HEK293 (cell line): Measurements from ENCODE around the gene MBTD1.

DNA sequence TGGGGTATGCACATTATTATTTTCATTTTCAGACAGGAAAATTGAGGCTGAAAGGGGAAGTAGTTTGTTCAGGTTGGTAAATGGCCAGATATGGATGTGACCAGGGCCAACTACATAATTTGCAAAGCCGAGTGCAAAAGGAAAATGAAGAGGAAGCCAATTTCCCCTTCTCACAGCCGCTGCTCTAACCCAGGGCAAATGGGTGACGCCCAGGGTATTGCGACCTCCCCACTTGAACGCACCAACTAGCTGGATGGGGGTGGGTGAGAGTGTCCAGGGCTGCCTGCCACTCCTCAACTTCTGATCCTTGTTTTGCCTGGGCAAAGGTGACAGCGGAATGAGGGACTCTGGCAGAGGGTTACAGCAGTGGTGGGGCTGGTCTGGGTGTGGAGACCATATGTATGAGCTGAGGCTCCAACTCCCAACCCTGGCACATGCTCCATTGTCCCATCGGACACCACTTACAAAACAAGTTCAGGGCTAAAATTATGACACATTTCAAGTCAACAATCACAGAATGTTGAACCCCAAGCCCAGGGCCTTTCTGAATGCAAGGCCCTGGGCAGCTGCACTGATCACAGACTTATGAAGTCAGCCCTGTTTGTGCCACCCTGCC is 1.7 kb downstream of the ANKRD40CL start:
- PRO-cap: no peak
- RRBS, 2 experiments: no CpG with 5 or more reads among the region's 7 CpGs

- PRO-cap: no peak
- RRBS, 2 experiments: no CpG with 5 or more reads among the region's 8 CpGs
Observed at GRCh38 chr17:50855735-50856489, 10.2 kb downstream of the TOB1 start.

- PRO-cap: no peak
- RRBS, 2 experiments: no CpG with 5 or more reads among the region's 8 CpGs
Observed at GRCh38 chr17:50913891-50914379, 47.8 kb upstream of the TOB1 start.

DNA sequence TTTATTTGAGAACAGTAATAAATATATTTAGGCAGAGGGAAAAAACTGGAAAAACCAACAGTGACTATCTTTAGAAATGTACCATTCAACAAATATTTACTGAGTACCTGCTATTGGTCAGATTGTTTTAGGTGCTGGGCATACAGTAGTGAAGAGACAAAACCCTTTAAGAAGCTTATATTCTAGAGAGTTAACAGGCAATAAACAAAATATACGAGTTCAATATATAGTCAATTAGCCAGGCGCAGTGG is 69.6 kb upstream of the TOB1 start:
- PRO-cap: no peak
- RRBS, 2 experiments: no CpG with 5 or more reads among the region's 2 CpGs

DNA sequence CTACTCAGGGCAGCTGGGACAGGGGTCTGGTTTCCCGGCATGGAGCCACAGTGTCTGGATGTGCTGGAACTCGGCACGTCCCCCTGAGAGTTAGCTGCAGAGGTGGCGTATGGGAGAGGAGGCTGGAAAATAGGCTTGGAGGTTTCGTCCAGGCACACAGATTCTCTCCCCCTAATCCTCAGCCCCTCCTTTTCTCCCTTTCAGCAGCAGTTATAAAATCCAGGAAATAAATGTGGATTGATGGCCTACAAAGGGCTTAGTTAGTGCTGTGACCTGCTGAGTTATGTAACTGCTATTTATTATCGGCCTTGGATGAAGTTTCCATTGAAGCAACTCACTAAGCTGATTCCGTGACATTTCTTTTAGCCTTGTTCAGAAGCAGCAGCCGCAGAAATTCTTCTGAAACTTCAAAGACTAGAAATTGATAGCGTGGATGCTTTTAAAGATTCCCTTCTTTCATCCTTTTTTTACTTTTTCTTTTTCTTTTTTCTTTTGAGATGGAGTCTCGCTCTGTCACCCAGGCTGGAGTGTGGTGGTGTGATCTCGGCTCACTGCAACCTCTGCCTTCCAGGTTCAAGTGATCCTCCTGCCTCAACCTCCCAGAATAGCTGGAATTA is 89.7 kb upstream of the TOB1 start:
- PRO-cap: no peak
- RRBS, 2 experiments: no CpG with 5 or more reads among the region's 11 CpGs

- PRO-cap: no peak
Observed at GRCh38 chr17:51006048-51006287, 114.7 kb downstream of the SPAG9 start.

GRCh38 chr17:51036043-51036727 is 84.5 kb downstream of the SPAG9 start:
- PRO-cap: no peak
- RRBS, 2 experiments: no CpG with 5 or more reads among the region's 3 CpGs

GRCh38 chr17:51081878-51082269 is 38.8 kb downstream of the SPAG9 start:
- PRO-cap: no peak
- RRBS, 2 experiments: no CpG with 5 or more reads among the region's 3 CpGs

- PRO-cap: no peak
- RRBS, 2 experiments: no CpG with 5 or more reads among the region's 6 CpGs
Observed at GRCh38 chr17:51197565-51198567, 31.7 kb downstream of the NME2 start.

DNA sequence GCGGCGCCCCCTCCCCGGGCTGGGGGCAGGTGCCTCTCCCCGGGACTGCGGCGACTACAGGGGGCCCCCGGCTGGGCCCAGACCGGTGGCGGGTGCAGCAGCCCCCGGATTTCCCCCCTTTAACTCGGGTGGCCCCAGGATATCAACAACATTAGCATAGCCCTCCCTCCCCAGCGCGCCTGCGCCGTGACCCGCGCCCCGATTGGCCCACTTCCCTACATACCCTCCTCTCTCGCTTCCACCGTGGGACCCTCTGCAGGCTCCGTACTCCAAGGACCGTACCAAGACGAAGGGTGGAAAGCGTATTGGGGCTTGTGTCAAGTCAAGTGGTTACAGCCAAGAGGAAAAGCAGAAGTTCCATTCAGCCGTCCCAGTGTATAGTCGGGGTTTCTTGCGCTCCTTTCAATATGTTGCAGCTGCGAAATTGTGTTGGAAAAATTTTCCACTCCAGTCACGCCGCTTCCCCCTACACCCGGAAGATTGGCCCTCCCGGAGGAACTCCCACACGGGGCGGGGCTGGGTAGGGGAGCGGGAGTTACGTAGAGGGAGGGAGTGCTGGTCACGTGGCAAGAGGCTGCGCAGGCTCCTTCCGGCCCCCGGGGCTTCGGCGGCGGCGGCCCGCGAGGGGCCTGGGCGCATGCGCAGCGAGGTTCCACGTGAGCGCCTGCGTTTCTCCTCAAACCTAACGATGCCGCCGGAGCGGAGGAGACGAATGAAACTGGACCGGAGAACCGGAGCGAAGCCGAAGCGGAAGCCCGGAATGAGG is at the start of gene MBTD1:
Gene MBTD1, minus strand, starts transcription at position 153 of the 766 bp plus-strand sequence.
- PRO-cap: bidirectional peak, plus-strand start at position 679 of the sequence, minus-strand start at position 126 of the sequence
- RRBS, 2 experiments: 0 to 4% methylated on average over 12 to 18 of the region's 63 CpGs

GRCh38 chr17:52612201-52612633 is 453.7 kb upstream of the CA10 start:
- PRO-cap: no peak
- RRBS, 2 experiments: no CpG with 5 or more reads among the region's 2 CpGs

DNA sequence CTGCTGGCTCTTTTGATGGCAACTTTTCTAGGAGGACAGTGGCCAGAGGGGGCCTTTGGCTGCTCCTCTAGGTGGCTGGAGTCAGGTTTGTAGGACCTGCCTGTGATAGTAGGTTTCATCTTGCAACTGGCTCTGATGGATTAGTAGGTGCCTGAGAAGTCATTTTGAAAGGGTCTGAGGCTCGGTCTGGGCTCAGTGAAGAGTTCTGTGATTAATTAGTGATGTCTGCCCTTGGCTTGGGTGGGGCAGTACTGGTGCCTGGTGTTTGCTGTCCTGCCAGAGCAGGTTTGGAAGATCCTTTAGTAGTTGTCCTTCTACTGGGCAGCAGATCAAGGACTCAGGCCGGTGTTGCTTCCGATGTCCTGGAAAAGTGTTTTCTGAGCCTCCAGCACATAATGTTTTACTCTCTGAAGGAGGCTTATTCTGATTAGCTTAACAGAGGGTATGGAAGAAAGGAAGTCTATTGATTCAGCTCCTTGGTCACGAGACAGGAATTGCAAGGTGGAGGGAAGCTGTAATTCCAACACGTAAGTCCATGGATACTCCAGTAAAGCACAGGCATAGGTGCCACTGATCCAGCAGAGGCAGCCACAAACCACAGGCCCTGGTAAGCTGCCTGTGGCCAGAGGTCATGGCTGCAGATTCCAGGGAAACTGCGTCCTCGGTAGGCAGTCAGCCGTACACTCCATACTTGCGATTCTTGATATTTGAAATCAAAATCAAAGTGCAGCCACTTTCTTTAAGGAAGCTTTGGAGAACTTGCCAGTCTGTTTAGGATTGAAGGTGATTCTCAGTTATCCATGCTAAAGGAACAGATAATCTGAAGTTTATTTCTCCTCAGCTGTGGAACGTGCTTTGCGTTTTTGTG is 18.6 kb downstream of the HLF start:
- PRO-cap: no peak
- RRBS, 2 experiments: no CpG with 5 or more reads among the region's 11 CpGs

GRCh38 chr17:55416744-55417121 is 4.9 kb downstream of the MMD start:
- PRO-cap: no peak
- RRBS, 2 experiments: no CpG with 5 or more reads among the region's 2 CpGs

- PRO-cap: no peak
- RRBS, 2 experiments: no CpG with 5 or more reads among the region's 9 CpGs
Observed at GRCh38 chr17:55422856-55423659, 1.4 kb upstream of the MMD start.

DNA sequence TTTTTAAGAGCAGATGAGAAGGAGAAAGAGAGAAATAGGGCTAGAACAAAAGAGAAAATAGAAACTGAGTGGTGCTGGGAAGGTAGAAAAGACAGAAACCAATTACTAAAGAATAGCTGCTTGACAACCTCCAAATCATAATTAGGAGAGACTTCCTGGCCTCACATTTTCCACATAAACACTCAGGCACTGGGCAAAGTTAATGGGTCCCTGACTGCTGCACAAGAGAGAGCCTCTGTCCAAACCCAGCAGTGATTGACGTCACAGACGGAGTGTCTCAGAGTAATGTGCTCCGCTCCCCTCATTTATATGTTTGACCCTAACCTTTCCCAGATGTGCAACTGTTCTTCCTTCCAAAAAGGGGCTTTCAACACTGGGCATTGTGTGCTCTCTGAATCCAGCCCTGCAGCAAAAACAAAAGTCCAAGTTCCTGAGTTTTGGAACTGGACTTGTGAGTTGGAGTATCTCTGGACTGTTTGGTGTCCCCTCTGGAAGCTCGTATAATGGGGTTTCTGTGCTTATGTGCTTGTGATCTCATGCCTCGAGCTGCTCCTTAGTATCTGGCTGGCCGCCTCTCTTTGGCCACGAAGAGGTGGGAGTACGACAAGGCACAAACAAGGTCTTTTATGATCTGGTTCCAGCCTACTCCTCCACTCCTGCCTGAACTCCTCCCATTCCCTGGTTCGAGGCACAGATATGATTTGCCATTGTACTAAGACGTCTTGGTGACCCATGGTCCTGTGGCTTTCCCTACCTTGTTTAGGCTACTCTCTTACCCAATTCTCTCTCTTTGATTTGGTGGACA is 135.0 kb downstream of the TMEM100 start:
- PRO-cap: no peak
- RRBS, 2 experiments: no CpG with 5 or more reads among the region's 10 CpGs

- PRO-cap: no peak
- RRBS, 2 experiments: no CpG with 5 or more reads among the region's 5 CpGs
Observed at GRCh38 chr17:55732702-55733350, 10.2 kb upstream of the TMEM100 start.

- PRO-cap: no peak
- RRBS, 2 experiments: no CpG with 5 or more reads among the region's 5 CpGs
Observed at GRCh38 chr17:55882187-55882386, 131.2 kb downstream of the PCTP start.

GRCh38 chr17:56596338-56597228 is 3.1 kb downstream of the NOG start:
- PRO-cap: bidirectional peak, plus-strand start at chr17:56596612, minus-strand start at chr17:56596610; bidirectional peak, plus-strand start at chr17:56596905, minus-strand start at chr17:56596936
- RRBS, 2 experiments: 2% methylated on average over 13 of the region's 49 CpGs

- PRO-cap: no peak
- RRBS, 2 experiments: no CpG with 5 or more reads among the region's 6 CpGs
Observed at GRCh38 chr17:56847789-56848486, 14.0 kb downstream of the DGKE start.

DNA sequence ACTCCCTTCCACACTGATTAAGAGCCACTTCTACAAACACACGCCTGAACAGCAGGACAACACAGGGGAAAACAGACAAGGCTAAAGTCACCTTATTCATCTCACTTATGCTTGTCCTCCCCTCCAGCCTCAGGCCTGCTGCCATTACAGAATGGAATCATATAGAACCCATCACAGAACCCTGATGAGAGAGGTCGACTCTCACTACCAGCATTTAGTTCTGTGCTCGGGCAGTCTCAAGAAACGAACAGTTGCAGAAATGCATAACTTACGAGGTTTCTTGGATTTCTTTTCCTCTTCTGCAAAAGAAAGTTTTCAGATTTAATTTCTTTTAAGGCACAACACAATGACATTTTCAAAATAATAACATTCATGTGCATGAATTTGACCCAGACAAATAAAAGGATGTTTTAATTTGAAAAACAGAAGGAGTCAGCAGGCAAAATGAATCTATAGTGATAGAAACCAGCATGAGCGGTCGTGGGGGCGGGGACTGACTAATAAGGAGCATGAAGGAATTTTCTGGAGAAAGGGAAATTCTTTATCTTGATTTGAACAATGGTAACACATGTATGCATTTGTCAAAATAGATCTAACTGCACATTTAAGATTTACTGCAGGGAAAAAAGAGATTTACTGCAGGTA is 18.1 kb downstream of the TRIM25 start:
- PRO-cap: no peak
- RRBS, 2 experiments: no CpG with 5 or more reads among the region's 8 CpGs